ENCODE results near the gene CSPG5.

DNA sequence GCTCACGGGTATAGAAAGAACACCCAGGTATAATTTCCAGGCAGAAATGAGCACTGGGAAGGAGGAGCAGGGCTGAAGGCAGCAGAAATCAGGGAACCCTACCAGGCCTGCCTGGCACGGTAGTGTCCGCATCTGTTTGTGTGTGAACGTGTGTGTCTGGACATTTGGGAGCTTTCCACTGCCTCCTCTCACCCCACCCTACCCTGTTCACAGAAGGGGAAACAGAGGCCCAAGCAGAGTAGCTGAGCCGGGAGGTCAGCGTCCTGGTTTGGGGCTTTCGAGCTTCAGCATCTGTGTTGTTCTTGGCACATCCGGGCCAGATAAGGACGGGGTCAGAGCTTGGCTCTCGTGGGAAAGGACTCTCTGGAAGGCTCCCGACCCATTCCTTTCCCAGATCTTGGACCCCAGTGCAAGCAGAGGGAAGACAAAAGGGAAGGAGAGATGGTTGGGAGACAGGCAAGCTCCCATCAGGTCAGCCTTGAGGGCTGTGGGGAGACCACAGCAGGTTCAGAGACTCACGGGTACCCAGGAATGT is 6.3 kb upstream of the PTH1R start:
- RAMPAGE, long total RNA, result no peak
- RRBS, result 3% methylated on average over 4 of the region's 12 CpGs

GRCh38 chr3:46883177-46883626 is 5.7 kb downstream of the PTH1R start:
- RAMPAGE, long total RNA, result no peak
- RRBS, result 3% methylated on average over 31 of the region's 61 CpGs

GRCh38 chr3:46917625-46918518 is 40.4 kb downstream of the PTH1R start:
- RAMPAGE, long total RNA, result no peak
- RRBS, result no CpG with 5 or more reads among the region's 5 CpGs

DNA sequence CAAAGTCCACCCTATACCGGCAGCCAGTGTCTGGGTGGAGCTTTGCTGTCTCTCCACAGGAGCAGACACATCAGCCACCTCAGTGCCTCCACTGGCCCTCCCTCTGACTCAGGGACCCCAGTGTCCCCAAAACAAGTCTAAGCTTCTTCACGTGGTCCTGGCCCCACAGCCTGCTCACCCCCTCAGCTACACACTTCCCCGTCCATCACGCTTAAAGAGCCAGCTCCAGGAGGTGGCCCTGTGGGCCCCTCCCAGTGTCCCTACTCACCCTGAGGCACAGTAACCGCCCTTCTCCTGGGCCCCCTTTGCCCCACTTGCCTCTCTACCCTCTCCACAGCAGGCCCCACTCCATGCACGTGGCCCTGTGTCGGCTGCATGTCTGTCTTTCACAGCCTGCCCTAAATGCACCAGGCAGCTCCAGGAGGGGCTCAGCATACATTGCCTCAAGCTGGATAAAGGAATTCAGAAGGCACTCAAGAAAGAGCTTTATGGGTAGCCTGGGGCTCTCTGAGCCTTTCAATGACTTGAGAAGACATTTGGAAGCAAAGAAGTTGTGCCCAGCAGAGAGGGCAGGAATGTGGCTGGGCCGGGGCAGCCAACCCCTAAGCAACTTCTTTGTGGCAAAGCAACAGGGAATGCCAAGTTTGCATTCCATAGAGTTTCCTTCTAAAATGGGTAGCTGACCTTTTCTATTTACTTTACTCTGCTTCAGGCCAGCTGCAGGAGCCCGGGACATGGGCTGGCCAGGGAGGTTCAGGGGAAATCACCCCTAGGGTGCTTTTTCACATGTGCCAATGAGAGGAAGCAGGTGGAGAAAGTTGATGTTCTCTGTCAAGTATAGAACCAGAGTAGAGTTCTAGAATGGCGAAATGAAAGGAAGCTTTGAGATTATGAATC is 45.8 kb downstream of the CCDC12 start:
- RAMPAGE, long total RNA, result no peak
- RRBS, result no CpG with 5 or more reads among the region's 10 CpGs

GRCh38 chr3:46948983-46949732 is 27.4 kb downstream of the CCDC12 start:
- RAMPAGE, long total RNA, result no peak
- RRBS, result no CpG with 5 or more reads among the region's 6 CpGs

DNA sequence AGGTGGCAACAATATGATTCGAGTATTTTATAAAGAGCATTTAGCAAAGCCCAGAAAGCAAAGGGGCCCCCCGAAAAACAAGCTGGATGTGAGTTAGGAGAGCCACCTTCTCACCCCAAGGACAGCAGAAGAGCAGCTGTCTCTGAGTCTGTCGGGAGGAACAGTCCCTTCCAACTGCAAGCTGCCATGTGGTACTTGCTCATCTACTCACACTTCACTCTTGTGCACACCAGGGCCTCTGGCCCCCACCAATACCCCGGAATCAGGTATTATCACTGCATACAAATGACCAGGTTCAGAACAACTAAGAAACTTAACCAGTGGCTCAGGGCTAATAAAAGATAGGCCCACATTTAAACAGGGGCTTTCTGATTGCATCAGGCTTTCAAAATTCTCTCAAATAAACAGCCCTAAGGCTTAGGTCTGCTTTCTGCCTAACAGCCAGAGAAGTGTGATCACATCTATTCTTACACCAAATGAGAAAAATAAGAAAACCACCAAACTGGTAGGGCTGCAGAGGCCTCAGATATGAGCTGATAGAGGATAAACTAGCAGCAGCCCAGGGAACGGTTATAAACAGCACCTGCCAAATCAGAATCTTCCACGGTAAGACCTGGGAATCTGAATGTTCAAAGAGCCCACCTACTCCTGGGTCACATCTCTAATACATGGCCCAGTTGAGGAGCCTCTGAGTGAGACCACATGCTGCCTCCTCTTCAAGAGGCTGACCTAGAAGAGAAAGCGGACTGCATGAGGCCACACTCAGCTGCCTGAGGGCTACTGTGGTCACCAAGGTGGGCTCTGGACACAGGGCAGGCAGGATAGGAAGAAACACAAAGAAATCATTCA is 20.6 kb downstream of the CCDC12 start:
- RAMPAGE, long total RNA, result no peak
- RRBS, result no CpG with 5 or more reads among the region's 7 CpGs

- RAMPAGE, long total RNA, result no peak
- RRBS, result no CpG with 5 or more reads among the region's 10 CpGs
Observed at GRCh38 chr3:46987188-46987667, 7.8 kb downstream of the NBEAL2 start.

GRCh38 chr3:46988705-46989940 is 9.7 kb downstream of the NBEAL2 start:
- RAMPAGE, long total RNA, result no peak
- RRBS, result no CpG with 5 or more reads among the region's 25 CpGs

DNA sequence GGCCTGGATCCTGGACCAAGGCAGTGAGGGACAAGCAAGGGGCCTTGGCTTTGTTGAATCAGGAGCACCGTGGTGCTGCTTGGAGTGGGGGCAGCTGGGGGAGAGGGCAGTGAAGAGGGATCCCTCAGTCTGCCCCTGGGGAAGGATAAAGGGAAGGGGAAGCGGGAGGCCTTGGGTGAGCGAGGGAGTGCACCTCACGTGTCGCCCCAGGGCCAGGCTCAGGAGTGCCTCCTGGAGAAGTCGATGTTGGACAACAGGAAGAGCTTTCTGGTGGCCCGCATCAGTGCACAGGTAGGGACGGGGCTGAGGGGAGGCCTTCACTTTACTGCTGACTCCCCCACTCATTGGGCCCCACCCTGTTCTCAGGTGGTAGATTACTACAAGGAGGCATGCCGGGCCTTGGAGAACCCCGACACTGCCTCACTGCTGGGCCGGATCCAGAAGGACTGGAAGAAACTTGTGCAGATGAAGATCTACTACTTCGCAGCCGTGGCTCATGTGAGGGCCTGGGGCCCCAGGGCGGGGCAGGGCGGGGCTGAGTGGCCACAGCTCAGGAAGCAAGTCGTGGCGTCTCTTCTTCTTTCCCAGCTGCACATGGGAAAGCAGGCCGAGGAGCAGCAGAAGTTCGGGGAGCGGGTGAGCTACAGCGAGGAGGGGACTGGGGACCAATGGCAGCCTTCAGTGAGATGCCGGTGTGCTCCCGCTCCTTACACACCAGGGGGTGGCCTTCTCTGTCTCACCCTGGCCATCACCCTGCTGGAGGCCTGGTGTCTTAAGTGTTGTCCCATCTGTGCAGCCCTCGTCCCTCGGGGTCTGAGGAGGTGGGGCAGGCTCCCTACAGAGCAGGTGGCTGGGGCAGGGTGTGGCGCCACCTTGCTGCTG is 25.5 kb downstream of the PTPN23 start:
- RAMPAGE, long total RNA, result no peak
- RRBS, result no CpG with 5 or more reads among the region's 26 CpGs

- RAMPAGE, long total RNA, result no peak
- RRBS, result no CpG with 5 or more reads among the region's 3 CpGs
Observed at GRCh38 chr3:47562275-47562708, 16.4 kb downstream of the CSPG5 start.

DNA sequence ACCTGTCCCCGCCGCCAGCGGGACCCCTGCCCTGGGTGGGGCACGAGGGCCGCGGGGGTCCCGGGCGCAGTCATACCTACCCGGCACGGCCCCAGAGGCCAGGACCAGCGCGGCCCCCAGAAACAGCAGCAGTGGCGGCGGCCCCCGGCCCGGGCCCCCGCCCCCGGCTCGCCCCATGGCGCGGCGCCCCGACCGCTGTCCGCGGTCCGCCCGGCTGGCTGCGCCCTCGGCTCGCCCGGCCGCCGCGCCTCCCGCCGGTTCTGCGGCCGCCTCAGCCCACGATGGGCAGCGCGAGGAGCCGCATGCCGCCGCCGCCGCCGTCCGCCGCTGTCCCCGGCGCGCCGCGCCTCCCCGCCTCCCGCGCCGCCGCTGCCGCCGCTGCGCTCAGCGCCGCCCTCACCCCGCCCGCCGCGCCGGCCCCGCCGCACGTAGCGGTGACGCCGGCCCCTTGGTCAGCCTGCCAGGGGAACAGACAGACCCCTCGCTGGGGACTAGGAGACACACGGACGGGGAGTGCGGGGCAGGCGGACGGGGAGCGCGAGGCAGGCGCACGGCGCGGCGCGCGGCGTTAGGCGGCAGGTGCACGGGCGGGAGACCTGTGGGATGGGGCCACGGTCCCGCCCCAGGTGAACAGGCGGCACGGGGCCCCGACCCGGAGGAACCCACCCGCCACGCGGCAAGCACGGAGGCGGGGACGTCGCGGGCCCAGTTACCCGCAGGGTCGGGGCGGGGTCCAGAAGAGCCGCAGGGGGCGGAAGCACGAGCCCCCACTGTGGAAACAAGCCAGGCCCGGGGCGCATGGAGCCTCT is at the start of gene CSPG5:
TSS of gene CSPG5 (minus strand) at position 349 of the 809 bp plus-strand sequence.
- RAMPAGE, long total RNA, result no peak
- RRBS, result 2% methylated on average over 52 of the region's 117 CpGs

- RAMPAGE, long total RNA, result no peak
Observed at GRCh38 chr3:47612186-47612724, 33.6 kb upstream of the CSPG5 start.

DNA sequence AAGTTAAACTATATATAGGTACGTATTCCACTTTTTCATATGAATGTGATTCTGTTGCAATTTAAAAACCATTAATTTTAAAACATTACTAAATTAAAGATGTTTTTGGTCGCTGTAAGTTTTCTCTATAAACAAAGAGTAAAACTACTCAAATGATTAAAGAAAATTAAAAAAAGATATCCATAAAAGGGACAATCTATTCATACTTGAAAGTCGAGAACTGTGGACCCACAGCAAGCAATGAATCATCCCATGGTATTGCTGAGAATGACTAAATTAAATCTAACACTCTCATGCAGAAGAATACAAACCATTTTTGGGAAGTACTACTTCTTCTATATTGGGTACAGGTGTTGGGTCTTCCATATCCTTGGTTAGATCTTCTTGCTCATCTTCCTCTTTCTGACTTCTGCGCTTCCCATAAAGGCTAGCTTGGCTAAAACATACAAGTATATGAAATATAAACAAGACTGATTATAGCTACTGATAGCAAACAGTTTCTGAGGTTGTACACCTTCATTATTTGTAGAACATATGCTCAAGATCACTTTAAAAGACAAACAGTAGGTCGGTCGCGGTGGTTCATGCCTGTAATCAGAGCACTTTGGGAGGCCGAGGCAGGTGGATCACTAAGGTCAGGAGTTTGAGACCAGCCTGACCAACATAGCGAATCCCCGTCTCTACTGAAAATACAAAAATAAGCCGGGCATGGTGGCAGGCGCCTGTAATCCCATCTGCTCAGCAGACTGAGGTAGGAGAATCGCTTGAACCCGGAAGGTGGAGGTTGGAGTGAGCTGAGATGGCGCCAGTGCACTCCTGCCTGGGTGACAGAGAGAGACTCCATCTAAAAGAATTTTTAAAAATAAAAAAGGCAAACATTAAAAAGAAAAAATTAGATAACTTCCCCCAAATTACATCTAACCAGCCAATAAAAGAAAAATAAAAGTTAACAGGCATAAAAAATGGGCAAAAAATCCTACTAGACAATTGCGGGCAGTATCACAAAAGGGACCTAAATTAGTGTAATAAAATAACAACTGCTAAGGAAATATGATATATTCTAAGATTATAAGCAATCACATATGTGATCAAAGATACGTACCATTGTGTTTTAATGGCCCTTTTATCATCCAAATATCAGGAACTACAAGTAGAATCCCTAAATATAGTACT is 80.3 kb downstream of the SMARCC1 start:
- RAMPAGE, long total RNA, result no peak
- RRBS, result no CpG with 5 or more reads among the region's 17 CpGs

DNA sequence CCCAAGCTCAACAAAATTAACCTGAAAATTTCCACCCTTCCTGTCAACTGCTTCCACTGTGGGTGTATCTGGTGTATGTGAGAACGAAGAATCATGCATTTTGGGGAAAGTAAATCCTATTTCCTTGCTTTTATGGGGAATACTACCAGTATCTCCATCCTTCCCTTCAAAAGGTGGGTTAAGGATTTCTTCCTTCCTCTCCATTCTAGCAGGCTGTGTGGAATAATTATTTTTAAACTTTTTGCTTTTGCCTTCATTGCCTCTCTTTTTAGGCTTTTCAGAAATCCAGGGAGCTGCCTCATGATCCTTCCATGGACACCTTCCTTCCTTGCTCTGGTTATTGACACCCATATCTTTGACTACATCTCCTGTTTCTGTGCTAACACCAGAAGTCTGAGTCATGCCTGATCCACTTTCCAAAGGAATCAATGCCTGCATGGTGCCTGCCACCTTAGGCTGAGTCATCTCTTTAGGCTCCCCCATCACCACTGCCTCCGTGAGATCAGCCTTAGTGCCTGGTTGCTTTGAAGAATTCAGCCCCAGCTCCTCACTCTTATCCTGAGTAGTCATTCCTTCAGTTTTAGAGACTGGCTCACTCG is 105.6 kb downstream of the MAP4 start:
- RAMPAGE, long total RNA, result no peak
- RRBS, result no CpG with 5 or more reads among the region's 3 CpGs

GRCh38 chr3:48018826-48019374 is 2.7 kb upstream of the MAP4 start:
- RAMPAGE, long total RNA, result no peak
- RRBS, result no CpG with 5 or more reads among the region's 4 CpGs

GRCh38 chr3:48088543-48089551 is 72.6 kb upstream of the MAP4 start:
- RAMPAGE, long total RNA, result start-site peak on the minus strand at chr3:48088803-48088901, 1,979 and 1,748 reads in 2 replicates
- RRBS, result 1% methylated on average over 32 of the region's 102 CpGs

DNA sequence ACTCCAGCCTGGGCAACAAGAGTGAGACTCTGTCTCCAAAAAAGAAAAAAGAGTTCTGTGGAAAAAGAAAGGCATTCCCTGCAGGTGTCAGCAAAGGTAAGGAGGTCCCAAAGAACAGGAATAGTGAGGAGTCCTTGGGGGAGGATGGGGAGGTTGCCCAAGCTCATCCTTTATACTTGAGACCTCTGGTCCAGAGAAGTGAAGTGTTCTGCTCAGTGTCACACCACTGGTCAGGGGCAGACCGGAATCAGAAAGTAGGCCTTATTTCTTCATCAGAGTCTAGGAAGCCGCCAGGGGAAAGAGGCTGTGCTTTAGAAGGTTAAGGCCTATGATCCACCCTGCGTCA is 37.3 kb downstream of the CDC25A start:
- RAMPAGE, long total RNA, result no peak
- RRBS, result no CpG with 5 or more reads among the region's 3 CpGs

DNA sequence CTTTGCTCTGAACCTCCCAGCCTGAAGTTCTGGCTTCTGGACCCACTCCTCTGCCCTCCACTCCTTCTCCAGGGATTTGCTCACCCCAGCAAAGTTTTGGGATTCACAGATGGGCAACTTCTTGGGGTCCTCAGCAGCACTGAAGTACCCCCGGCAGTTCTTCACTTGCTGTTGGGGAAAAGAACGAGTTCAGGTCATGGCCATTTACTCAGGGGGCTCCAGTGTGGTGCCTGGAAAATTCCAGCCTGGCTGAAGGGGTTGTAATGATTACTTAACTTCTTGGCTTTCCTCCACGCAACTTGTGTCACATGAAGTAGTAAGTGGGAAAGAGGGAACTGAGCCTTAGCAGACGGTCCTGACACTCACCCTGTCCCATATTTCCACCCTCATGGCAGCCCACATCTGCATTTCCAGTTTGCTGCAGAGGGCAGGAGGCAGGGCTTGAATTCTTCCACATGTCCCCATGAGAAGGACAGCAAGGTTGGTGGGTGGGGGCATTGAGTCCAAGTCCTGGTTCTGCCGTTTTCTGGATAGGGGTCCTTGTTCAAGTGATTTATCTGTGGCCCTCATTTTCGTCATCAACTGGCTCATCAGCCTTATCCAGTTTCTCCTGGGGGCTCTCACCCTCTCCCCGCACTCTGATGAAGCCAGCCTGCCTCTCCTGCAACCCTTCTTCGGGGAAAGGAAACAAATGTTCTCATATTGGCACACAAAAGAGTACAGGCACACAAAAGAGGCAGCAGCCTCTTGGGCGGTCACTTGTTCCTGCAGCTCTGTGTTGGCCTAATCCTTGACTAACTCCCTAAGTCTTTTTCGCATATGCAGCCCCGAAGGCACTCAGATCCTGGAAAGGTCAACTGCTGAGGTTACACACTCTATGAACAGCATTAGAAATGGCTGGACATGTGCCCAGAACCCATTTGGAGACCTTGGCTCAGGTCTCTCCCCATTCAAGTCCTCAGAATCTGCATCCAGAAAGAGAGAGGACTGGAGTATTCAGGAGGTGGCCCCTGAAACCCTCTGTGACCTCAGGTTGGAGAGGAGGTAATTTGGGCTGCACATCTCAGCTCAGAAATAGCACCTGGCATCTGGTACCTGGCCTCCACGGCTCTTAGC is 7.6 kb upstream of the CAMP start:
- RAMPAGE, long total RNA, result no peak
- RRBS, result no CpG with 5 or more reads among the region's 12 CpGs

DNA sequence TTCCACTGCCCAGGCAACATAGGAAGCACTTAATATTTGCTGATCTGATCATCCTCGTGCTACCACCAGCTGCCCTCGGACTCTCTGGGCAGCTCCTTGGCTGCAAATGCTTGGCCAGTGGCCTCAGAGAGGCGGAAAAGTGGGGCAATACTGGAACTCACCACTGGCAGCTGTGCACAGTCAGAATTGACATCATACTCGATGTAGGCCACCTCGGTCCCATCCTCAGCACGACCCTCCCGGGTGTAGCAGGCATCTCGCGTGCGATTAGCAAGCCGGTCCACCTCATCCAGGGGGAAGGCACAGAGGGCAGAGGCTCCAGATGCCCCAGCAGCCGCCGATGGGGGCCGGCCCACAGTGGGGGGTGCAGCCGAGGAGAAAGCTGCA is 6.5 kb downstream of the PLXNB1 start:
- RAMPAGE, long total RNA, result no peak
- RRBS, result 86% methylated on average over 4 of the region's 15 CpGs

GRCh38 chr3:48432366-48433196 is 2.7 kb upstream of the PLXNB1 start:
- RAMPAGE, long total RNA, result no peak
- RRBS, result no CpG with 5 or more reads among the region's 15 CpGs

All from cardiac muscle cell (in vitro differentiated cells and primary cell).